Heart right ventricle (tissue), 2 donors: ENCODE measurements around a stretch of chr12.

DNA sequence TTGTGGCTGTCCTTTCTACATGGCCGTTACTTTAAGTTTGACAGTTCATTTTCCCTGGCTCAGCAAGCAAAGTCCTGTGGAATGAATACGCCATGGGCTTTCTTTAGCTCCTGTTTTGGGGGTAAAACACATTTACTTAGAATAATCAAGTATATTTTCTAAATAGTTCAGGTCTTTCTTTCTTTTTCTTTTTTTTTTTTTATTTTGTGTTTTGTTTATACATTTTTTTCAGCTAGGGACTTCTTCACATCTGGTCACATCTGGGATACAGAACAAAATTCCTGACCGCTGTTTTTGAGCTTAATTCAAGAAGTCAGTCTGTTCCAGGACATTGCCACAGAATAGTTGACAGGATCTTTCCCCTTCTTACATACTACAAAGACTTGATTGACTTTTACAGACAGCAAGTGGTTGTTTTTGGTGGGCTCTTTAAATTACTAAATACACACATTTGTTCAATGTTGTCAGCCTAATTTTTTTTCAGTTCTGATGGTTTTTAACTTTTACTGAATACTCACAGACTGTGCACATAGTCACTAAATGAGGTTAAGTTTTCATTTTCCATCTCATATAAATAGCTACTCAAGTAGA, 41.8 kb upstream of the DCN start:
- PRO-cap, 2 experiments, result no peak in any of the 2 experiments

GRCh38 chr12:91241595-91242017, 59.0 kb upstream of the DCN start:
- PRO-cap, 2 experiments, result no peak in any of the 2 experiments

DNA sequence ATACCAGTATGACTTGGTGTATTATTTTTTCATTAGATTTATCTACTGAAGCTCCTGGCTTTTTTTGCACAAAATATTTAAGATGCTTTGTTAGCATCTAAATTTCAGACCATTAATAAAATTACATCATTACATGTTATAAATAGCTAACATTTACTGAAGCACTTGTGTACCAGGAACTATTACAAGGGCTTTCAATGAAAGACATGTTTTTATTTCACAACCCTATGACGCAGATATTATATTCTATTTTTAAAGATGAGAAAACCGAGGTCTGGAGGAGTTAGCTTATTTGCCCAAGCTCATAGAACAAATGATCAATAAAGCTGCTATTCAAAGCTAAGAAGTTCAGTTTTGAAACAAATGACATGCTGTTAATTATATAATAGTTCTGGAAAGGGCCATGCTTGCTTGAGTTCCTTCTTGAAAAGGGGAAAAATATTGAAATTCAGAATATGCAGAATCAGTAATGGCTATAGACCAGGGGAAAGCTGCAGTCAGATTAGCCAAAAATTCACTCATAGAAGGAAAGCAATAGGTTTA, 420.5 kb upstream of the DCN start:
- PRO-cap, 2 experiments, result no peak in any of the 2 experiments

GRCh38 chr12:91783428-91783627, 362.3 kb downstream of the BTG1 start:
- PRO-cap, 2 experiments, result no peak in any of the 2 experiments

DNA sequence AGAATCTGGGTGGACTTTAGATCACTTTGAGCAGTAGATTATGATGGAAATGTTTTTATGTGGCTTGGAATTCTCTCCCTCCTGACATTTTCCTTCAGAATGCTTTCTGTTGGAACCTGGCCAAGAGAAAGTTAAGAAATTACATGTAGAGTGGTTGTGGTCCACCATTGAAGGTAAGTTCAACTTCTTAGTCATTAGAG, 311.2 kb downstream of the BTG1 start:
- PRO-cap, 2 experiments, result no peak in any of the 2 experiments

DNA sequence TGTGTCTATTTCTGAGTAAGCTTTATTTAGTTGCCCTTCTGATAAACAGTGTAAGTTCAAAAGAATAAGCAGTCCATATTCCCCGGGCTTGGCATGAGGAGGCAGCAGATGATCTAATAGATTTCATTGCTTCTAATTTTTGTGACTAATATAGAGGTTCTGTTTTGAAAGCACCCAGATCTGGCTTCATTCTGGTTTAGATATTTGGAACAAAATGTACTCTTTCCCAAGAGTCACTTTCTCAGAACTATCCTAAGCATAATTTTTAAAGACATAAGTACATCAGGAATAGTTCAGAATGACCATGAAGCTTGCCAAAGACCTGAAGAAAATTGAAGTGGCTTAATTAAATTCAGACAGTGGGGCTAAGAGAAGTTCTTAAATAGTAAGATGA, 290.9 kb downstream of the BTG1 start:
- PRO-cap, 2 experiments, result no peak in any of the 2 experiments

DNA sequence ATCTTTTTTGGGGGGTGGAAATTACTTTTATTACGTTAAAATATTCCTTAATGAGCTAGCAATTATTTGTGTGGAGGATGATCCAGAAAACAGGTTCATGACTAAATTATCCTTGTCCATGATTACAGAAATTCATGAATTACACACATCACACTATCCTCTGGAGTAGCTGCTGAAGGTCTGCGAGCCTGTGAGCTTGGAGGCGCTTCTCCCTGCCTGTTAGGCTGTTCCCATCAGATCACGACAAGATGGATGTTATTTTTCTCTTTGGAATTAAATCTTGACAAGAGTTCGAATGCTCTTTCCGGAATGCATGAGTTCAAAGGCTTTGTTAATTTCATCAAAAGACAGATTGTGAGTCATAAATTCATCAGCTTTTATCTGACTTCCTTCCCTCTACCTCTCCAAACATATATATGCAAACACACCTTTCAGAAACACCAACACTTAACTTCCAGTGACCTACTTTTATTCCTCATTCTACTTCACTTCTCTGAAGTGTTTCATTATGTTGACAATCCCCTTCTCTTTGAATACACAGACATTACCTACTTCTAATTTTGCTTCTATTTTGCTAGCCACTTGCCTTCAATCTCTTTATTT, 274.7 kb downstream of the BTG1 start:
- PRO-cap, 2 experiments, result no peak in any of the 2 experiments

- PRO-cap, 2 experiments, result no peak in any of the 2 experiments
Observed at GRCh38 chr12:91952730-91953440, 192.8 kb downstream of the BTG1 start.

GRCh38 chr12:92097214-92097947, 48.3 kb downstream of the BTG1 start:
- PRO-cap, 2 experiments, result no peak in any of the 2 experiments

DNA sequence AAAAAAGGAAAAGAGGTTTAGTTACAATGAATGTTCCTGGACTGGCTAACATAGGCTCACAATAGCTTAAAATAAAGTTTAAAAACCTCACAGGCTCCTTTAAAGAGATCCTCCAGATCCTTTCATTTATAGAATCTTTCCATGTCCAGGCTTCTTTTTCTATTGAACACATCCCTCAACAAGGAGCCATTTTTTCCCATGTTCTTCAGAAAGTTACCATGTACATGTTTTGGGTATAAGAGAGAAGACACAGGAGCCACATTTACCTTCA, 20.4 kb downstream of the BTG1 start:
- PRO-cap, 2 experiments, result no peak in any of the 2 experiments

DNA sequence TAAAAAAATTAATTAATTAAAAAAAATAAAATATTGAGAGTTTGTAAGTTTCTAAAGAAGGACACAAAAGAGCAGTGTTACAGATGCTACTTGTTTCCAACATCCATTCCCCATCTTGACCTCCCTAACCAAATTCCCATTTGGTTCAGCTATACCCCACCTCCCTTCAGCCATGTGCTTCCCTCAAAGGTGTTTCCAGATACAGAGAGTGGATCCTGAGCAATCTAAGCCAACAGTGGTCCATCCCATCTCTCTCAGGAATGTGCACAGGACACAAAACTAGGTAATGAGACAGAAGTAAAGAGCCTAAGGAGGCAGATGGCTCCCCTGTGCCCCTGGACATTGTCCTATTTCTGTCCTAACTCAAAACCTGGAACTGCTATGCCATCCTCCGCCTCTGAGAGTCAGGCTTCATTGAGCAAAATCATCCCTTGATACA, 200.5 kb upstream of the PLEKHG7 start:
- PRO-cap, 2 experiments, result no peak in any of the 2 experiments

DNA sequence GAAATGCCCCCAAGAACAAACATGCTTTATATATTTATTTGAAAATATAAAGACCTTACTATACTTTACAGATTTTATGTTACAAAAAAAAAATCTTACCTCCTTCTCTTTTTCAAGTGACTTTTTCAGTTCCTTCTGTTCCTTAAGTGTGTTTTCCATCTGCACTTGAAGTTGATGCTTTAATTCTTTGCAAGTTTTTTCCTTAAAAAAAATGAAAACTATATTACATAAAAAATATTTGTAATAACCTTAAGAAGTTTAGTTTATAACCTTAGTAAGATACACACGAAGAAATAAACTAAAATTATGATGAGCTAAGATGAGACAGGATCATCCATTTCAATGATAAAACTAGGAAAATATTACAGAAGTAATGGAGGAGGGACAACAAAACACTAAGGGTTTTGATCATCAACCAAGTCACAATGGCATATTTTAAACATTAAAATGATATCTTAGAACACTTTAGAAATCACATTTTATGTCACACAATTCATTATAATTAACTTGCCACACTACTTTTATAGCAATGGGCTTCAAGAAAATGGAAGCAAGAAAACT, 98.8 kb downstream of the PLEKHG7 start:
- PRO-cap, 2 experiments, result no peak in any of the 2 experiments

DNA sequence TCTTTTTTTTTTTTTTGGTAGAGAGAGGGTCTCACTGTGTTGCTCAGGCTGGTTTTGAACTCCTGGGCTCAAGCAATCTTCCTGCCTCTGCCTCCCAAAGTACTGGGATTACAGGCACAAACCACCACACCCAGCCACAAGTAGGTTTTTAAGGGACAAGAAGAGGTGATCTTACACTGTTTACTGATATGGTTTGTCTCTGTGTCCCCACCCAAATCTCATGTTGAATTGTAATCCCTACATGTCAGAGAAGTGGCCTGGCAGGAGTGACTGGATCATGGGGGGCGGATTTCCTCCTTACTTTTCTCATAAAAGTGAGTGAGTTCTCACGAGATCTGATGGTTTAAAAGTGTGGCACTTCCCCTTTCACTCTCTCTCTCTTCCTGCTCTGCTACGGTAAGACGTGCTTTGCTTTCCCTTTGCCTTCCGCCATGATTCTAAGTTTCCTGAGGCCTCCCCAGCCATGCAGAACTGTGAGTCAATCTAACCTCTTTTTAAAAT, 11.9 kb upstream of the EEA1 start:
- PRO-cap, 2 experiments, result no peak in any of the 2 experiments

GRCh38 chr12:93005702-93006330, 76.7 kb upstream of the EEA1 start:
- PRO-cap, 2 experiments, result no peak in any of the 2 experiments

- PRO-cap, 2 experiments, result no peak in any of the 2 experiments
Observed at GRCh38 chr12:93018636-93019275, 89.7 kb upstream of the EEA1 start.

- PRO-cap, 2 experiments, result no peak in any of the 2 experiments
Observed at GRCh38 chr12:93095365-93095872, 166.3 kb upstream of the EEA1 start.

GRCh38 chr12:93130295-93130801, 201.3 kb upstream of the EEA1 start:
- PRO-cap, 2 experiments, result peak in 2 of 2 experiments; most common minus-strand start chr12:93130483 (in 1)

GRCh38 chr12:93134705-93135624, 205.9 kb upstream of the EEA1 start:
- PRO-cap, 2 experiments, result no peak in any of the 2 experiments

- PRO-cap, 2 experiments, result no peak in any of the 2 experiments
Observed at GRCh38 chr12:93173930-93175059, 203.4 kb upstream of the NUDT4 start.

GRCh38 chr12:93243928-93244708, 133.6 kb upstream of the NUDT4 start:
- PRO-cap, 2 experiments, result no peak in any of the 2 experiments